Body of pancreas (tissue), 2 donors: ENCODE measurements around a stretch of chr10.

DNA sequence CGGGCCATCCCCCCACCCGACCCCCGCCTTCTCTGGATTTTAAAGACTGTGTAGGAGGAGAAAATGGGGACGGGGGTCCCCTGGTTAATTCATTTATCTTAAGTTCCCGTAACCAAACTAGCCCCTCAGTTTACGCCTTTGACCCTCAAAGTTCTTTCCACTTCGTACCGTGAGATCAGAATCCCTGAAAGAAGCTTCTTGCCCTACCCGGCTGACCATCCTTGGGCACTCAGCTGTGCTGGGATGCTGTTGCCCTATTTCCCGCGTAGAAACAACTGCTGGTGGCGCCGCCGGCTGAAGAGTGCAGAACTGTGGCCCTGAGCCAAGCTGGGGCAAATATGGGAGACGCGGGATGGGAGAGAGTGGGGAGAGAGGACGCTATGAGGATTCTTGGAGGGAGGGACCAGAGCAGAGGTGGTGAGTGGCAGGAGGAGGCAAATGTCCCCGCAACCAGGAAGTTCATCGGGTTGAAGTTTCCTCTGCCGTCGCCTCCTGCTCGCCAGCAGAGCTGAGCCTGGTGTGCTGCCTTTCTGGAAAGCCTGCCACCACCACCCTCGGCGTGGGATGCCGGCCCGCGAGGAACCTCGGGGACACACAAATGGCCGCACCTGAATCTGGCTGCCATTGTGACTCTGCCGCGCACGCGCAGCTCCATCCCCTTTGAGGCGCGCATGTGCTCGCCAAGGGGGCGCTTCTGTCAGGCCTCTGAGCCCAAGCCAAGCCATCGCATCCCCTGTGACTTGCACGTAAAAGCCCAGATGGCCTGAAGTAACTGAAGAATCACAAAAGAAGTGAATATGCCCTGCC lies 36.7 kb downstream of the ACSM6 start:
- PRO-cap: unidirectional peak, minus-strand start at position 626 of the sequence
- RAMPAGE, long total RNA, 2 experiments: no peak in any of the 2 experiments

GRCh38 chr10:95266514-95267291 lies 24.1 kb downstream of the PDLIM1 start:
- PRO-cap: no peak
- RAMPAGE, long total RNA, 2 experiments: no peak in any of the 2 experiments

GRCh38 chr10:95288265-95288908 lies 2.4 kb downstream of the PDLIM1 start:
- PRO-cap: no peak
- RAMPAGE, long total RNA, 2 experiments: no peak in any of the 2 experiments

GRCh38 chr10:95289219-95289464 lies 1.7 kb downstream of the PDLIM1 start:
- PRO-cap: unidirectional peak, plus-strand start at chr10:95289300
- RAMPAGE, long total RNA, 2 experiments: no peak in any of the 2 experiments

DNA sequence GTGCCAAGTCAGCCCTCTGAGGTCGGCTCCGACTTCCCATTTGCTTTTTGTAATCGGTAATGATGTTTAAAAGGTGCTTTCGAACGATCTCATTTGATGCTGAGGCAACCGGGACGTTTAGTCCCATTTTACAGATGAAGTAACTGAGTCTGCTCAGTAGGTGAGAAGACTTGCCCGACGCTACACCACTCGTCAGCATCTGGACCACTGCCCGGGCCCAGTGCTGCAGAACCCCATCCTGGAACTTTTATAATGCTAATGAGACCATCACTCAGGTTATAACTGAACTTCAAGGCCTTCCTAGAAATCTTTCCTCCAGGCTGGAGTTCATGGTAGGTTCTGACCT lies 554 bp upstream of the PDLIM1 start:
- PRO-cap: no peak
- RAMPAGE, long total RNA, 2 experiments: no peak in any of the 2 experiments

DNA sequence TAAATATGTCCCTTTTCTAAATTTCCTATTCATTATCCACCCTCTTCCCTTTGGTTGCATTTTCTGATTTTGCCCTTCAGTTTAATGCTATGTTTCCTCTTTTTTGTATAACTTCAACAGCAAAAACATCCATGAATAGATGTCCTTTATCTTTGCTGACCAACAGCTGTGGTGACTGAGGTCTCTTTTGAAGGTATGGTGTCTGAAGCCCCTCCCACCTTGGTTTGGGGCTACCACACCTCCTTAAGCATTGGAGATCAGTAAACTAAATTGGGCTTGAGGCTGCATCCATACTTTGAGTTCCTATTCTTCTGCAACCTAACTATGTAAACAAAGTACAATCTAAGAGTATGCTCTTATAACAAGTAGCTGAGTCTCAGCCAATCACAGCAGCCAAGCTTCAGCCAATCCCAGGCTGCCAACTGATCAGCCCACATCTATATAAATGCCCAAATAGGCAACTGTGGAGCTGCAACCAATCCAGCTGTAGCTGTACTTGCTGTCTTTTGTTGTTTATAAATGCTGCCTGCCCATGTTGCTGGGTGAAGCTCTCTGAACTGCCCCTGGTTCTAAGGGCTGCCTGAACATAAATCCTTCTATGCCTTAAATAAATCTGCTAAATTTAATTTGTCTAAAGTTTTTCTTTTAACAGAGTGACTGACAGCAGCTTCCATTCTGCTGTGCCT lies 69.4 kb upstream of the PDLIM1 start:
- PRO-cap: no peak
- RAMPAGE, long total RNA, 2 experiments: no peak in any of the 2 experiments

DNA sequence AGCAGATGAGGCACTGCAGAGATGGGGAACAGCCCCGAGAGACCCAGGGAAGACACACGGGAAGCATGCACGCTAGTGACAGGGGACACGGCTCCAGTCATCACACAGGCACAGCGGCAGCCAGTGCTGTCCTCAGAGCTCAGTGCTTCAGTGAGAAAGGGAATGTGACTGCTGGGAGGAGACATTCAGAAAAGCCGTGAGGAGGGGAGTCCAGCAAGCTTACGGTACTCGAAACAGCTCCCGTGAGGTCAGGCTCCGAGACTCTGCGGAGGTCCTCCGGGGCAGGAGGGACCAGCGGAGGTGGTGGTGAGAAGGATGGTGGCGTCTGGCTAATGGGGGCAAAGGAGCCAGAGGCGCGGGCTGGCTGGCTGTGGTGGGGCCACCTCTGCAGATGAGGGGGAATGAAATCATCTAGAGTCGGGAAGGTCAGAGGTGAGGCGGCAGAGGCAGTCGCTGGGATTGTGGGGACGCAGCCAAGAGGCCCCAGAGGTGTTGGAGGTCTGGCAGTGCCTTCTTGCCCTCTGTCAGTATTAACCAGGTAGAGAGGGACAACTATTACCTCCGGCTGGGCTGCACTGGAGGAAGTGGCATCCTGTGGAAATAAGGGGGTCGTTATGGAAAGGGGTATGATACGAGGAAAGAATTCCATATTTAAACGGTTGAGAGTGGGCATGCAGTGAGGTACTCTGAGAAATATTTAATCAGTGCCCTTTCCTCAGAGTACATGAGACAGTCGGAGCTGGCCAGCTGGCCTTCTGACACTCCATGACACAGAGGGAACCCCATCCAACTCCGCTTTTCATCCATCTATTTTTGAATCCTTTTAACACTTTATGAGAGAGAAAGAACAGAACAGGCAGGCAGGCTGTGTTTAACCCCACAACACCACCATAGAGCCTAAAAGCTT lies 123.7 kb upstream of the PDLIM1 start:
- PRO-cap: no peak
- RAMPAGE, long total RNA, 2 experiments: no peak in any of the 2 experiments

- PRO-cap: no peak
- RAMPAGE, long total RNA, 2 experiments: no peak in any of the 2 experiments
These were observed 124.4 kb upstream of the PDLIM1 start for GRCh38 chr10:95415178-95415541.

- PRO-cap: no peak
- RAMPAGE, long total RNA, 2 experiments: no peak in any of the 2 experiments
These were observed 130.8 kb downstream of the SORBS1 start for GRCh38 chr10:95430381-95430813.

DNA sequence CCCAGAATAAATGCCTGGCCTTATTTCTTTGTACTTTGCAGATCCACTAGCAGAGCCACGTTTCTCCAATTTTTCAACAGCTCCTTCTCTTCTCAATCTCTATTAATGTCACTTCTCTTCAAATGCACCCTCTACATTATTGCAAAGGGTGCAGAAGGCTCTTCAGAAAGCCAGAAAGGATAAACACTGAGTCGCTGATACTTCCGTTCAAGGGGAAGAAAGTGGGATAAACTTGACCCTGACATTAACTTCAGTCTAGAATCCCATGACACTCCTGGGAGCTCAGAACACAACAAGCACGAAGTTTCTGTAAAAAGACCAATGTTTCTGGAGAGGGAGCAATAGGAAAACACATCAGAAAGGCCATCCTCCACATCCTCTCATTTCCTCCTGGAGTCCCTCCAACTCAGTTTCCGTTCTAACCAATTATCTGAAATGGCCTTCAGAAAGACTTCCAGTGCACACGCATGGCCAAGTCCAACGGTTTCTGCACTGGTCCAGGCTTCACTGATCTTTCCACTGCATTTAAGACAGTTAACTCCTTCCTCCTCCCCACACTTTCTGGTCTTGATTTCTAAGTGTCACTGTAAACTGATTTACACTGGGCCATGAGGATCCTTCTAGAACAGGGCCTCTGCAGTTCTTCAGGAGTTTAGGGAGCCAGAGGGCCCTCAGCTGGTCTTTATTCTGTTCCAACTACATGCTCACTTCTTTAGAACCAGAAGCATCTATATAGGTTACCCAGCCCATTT lies 113.4 kb downstream of the SORBS1 start:
- PRO-cap: no peak
- RAMPAGE, long total RNA, 2 experiments: no peak in any of the 2 experiments

GRCh38 chr10:95458023-95458621 lies 103.0 kb downstream of the SORBS1 start:
- PRO-cap: no peak
- RAMPAGE, long total RNA, 2 experiments: no peak in any of the 2 experiments

GRCh38 chr10:95476664-95477668 lies 84.2 kb downstream of the SORBS1 start:
- PRO-cap: no peak
- RAMPAGE, long total RNA, 2 experiments: no peak in any of the 2 experiments

DNA sequence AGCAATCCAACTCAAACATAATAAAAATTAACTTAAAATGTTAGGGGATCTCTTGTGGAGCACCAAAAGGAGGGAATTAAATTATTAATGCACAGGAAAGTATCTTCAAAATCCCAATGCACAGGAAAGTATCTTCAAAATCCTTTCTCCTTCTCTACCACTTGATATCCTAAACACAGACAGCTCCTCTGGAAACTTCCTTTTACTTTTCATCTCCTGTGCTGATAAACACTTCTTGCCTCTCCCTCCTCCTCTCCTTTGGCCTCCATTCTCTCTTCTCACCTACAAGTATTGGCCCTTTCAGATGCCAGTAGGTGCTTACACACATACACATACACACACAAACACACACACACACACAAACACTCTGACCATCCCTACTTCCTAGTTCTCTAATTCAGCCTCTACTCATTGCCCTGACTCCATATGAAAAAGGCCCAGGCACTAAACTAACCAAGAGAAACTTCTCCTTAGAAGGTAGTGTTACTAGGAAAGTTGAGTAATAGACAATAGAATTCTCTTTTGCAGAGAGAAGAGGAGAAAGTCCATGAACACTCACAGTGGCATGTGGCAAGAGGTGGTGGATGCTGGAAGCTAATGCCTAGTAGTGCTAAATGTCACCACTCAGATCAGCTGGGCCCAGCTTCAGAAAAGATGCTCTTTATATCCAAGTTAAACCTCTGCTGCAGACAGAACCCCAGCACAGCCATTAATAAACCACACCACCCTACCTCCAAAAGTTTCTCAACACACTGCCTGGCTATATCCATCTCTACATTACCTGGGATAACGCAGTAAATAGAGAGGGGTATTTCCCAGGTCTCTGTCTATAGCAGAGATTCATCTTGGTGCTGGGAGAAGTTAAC lies 58.3 kb downstream of the SORBS1 start:
- PRO-cap: no peak
- RAMPAGE, long total RNA, 2 experiments: start-site peak on the minus strand in 1 of 2 experiments, centred at position 337 of the sequence, 5 reads per replicate

- PRO-cap: bidirectional peak, plus-strand start at chr10:95513512, minus-strand start at chr10:95513329
- RAMPAGE, long total RNA, 2 experiments: no peak in any of the 2 experiments
These were observed 48.0 kb downstream of the SORBS1 start for GRCh38 chr10:95513058-95513753.

GRCh38 chr10:95513922-95514422 lies 47.2 kb downstream of the SORBS1 start:
- PRO-cap: no peak
- RAMPAGE, long total RNA, 2 experiments: no peak in any of the 2 experiments

GRCh38 chr10:95663417-95664048 lies 7.0 kb upstream of the ALDH18A1 start:
- PRO-cap: no peak
- RAMPAGE, long total RNA, 2 experiments: no peak in any of the 2 experiments

DNA sequence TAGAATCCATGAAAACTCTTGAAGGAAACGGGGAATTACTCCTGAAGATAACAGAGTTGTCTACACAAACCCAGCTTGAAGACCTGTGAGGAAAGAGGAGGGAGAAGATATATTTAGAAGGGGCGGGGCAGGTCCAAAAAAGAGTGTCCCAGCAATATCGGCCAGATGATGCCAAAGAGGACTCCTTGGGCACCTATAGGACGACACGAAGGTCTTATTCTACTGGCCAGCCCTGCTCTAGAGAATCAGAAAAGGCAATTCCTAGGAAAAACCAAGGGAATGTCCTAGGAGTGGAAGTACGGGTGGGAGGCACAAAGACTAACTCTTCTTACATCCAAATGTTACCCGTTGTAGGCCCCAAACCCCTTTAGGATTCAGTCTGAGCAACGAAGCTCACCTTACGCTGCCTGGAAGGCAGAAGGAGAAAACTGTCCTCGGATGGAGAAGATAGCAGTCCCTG lies 741 bp downstream of the TCTN3 start:
- PRO-cap: no peak
- RAMPAGE, long total RNA, 2 experiments: no peak in any of the 2 experiments

- PRO-cap: no peak
- RAMPAGE, long total RNA, 2 experiments: no peak in any of the 2 experiments
These were observed 8.5 kb downstream of the ZNF518A start for GRCh38 chr10:96138513-96139168.

DNA sequence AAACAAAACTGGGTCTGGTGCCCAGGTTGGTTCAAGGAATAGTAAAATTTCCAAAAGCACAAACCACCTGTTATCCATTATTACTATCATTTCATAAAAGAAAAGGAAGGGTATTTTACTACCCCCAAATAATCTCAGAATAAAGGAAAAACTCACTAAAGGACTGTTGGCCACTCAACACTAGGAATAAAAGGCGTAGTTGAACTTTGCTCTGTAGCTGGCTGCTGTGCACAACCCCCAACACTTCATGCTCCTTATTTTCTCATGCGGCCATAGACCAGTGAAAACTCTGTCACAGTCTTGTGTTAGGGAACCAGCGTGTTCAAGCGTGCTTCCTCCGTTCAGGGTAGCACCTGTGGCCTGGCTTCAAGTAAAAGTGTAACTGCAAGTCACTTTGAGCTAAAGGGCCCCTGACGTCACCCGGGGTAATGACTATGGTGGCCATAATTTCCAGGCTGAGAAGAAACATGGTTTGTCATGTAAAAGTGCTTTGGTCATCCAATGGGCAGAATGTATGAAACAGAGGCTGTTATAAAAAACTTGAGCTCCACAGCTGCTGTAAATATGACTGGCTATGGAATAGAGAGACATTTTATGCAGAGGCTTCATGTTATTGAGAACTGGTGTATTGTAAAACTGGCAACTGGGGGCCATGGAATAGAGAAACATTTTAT lies 27.0 kb downstream of the BLNK start:
- PRO-cap: no peak
- RAMPAGE, long total RNA, 2 experiments: no peak in any of the 2 experiments

DNA sequence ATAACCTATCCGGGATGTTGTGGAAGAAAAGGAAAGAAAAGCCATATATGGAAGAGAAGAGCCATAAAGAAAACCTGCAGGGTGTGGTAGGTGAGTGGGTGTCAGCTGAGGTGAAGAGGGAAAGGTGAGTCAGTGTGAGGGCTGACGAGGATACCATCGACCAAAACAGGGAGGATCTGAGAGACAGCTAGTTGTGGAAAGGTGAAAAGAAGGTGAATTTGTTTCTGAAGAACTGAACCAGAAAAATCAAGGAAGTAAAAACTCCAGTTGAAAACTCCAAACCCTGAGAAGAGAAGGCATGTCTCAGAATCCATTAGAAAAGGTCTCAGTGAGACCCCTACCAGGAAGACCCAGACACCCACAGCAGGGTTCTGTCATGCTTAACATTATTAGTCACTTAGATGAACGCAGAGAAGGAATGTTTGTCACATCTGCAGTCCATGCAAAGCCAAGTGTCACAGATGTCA lies 4.1 kb downstream of the BLNK start:
- PRO-cap: no peak
- RAMPAGE, long total RNA, 2 experiments: no peak in any of the 2 experiments